ENCODE data around the gene PRKAG2.

DNA sequence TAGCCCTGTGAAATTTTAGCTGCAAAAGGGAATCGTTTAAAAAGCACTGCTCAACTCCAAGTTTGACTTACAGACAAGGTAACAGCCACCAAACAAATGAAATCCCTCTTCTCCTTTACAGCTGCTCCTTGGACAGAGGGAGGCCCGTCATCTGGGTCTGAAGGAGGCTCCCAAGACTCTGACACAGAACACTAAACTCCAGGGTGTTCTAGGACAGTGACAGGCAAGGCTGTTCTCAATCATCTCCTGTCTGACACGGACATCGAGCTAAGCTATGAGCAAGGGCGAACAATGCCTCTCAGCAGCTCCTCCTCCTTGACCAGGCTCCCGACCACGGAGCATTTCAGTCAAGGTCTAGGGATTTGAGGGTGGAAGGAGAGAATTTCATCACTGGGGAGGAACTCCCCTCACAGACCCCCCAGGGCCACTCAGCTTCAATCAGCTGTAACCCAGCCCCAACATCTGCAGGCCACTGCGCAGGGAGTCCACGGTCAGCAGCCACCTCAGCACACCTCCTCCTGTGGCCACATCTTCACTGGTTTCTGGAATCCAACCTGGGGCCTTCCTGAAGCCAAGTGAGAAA lies 26.2 kb upstream of the CRYGN start:
- PRO-cap = no peak

- PRO-cap = no peak
These were observed 32.9 kb upstream of the CRYGN start for GRCh38 chr7:151472721-151473302.

DNA sequence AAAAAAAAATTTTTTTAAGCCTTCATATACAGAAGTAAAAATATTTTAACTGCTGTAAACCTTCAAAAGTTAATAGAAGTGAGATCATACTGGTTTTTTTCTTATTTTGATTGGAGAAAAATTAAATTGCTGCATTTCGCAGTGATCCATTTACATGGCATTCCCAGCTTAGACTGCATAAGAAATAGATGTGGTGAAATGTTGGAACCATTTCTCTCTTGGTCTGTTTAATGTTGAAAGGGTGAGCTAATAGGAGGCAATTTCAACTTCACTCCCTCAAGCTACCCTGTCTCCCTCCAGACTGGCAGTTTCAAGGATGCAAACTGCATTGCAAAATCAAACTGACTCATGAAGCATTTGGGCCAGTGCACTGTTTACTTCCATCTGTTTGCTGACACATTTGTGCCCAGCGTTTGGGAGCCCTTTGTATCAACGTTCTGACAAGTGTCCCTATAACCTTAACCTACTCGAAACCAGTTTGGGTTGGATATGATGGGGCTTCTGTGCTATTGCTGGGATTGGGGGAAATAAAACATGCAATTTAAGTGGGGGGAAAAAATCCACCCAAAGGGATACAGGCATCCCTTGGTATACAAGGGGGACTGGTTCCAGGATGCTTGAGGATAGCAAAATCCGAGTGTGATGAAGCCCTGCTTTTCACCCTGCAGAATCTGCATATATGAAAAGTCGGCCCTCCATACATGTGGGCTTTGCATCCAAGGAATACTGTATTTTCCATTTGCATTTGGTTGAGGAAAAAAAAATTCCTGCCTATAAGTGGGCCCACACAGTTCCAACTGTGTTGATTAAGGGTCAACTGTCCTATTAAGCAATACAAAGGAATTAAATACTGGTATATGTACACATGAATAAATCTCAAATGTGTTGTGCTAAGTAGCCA lies 15.7 kb downstream of the RHEB start:
- PRO-cap = no peak

DNA sequence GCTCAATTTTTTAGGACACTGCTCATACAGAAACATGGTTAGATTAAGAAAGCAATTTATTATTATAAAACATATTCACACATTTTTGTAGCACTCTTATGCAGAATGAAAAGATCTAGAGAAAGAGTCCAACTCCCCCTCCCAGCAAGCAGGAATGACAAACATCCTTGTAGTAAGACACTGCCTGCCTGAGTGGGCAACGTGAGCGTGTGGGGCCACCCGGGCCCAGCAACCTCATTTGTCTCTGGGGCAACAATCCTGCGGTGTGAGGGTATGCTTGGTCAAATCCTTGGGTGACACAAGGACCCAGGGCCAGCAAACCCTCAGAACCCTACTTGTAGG lies 10.8 kb downstream of the RHEB start:
- PRO-cap = no peak

- PRO-cap = no peak
These were observed 19.3 kb upstream of the RHEB start for GRCh38 chr7:151538878-151539494.

DNA sequence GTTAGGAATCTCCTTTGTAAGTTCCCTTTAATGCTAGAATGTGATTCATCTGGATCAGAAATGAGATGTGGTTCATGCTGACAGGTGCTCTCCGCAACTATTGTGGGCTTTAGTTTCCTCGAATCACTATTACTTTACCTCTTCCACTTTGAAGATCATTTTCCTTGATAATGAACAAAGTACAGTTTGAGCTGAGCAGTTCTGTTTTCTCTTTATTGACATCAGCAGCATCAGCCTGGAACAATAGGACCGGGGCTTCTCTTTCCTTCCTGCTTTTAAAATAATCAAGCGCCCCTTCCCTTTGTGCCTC lies 66.8 kb upstream of the RHEB start:
- PRO-cap = no peak

- PRO-cap = no peak
These were observed 94.9 kb upstream of the RHEB start for GRCh38 chr7:151614415-151615082.

- PRO-cap = no peak
These were observed 177.1 kb upstream of the RHEB start for GRCh38 chr7:151696688-151697322.

- PRO-cap = no peak
These were observed 171.1 kb downstream of the PRKAG2 start for GRCh38 chr7:151705679-151706335.

GRCh38 chr7:151744905-151746194 lies 131.6 kb downstream of the PRKAG2 start:
- PRO-cap = no peak

DNA sequence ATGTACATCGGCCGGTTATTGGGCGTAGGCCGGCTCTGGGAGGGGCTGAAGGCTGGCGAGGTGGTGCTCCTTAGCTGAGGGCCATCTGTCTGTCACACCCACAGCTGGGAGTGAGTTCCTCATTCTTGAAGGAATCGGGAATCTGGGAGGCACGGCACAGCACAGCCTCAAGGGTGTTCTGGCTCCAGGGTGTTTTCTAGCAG lies 121.9 kb downstream of the PRKAG2 start:
- PRO-cap = no peak

GRCh38 chr7:151778401-151779205 lies 98.3 kb downstream of the PRKAG2 start:
- PRO-cap = no peak

DNA sequence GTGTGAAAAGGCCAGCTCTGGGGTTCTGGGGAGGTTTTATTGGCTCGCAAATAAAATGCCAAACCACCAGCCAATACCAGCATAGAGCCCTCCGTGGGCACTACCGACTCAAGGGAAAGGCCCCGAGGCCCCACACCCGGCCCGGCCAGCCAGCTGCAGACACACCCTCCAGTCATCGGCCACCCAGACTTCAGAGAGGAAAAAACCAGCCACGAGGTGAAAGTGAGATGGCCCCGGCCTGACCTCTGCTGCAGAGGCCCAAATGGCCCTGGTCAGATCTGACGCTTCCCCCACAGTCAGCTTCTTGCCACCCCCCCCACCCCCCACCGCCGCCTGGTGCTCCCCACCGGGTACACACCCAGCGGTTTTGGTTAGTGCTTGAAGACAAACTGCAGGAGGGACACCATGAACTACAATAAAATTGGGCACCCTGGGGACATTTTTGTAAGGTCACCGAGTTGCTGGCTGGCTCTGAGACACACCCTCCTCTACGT lies 80.0 kb downstream of the PRKAG2 start:
- PRO-cap = no peak

GRCh38 chr7:151818638-151819563 lies 58.0 kb downstream of the PRKAG2 start:
- PRO-cap = no peak

GRCh38 chr7:151822379-151823244 lies 54.3 kb downstream of the PRKAG2 start:
- PRO-cap = no peak

DNA sequence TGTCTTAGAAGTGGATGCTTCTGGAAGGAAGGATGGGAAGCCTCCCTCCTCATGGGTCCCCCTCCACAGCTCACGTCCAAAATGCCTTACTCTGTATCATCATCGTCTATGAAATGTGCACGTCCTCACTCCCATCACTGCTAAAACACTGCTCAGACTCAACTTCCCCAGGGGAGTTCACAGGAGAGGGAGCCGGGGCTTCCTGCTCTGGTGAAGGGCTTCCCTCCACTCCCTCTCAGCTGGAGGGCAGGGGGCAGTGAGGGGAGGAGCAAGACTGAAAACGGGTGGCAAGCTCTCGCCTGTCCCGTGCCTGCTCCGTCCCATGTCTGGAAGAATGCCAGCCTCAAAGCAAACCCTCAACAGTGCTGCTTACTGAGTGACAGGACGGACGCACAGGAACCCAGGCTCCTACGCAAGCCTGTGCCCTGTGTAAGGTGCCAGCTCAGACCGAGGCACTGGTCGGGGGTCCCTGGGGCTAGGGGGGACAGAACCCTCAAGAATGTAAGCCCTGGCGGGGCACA lies 25.1 kb downstream of the PRKAG2 start:
- PRO-cap = no peak

- PRO-cap = no peak
These were observed 13.7 kb downstream of the PRKAG2 start for GRCh38 chr7:151863126-151863668.

DNA sequence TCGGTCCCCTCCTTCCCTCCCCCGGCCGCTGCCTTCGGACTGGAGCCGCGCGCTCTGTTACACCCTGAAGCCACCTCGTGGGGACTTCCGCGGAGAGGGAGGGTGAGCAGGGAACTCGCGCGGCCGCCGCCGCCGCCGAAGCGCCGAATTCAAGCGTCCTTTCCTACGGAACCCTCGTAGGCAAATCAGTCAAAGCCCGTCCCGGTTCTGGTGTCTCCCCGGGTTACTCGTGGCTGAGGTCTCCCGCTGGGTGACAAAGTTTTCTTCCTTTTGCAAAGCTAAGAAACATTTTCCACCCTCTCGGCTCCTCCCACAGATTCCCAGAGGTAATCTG lies 286 bp downstream of the PRKAG2 start:
- PRO-cap = no peak

DNA sequence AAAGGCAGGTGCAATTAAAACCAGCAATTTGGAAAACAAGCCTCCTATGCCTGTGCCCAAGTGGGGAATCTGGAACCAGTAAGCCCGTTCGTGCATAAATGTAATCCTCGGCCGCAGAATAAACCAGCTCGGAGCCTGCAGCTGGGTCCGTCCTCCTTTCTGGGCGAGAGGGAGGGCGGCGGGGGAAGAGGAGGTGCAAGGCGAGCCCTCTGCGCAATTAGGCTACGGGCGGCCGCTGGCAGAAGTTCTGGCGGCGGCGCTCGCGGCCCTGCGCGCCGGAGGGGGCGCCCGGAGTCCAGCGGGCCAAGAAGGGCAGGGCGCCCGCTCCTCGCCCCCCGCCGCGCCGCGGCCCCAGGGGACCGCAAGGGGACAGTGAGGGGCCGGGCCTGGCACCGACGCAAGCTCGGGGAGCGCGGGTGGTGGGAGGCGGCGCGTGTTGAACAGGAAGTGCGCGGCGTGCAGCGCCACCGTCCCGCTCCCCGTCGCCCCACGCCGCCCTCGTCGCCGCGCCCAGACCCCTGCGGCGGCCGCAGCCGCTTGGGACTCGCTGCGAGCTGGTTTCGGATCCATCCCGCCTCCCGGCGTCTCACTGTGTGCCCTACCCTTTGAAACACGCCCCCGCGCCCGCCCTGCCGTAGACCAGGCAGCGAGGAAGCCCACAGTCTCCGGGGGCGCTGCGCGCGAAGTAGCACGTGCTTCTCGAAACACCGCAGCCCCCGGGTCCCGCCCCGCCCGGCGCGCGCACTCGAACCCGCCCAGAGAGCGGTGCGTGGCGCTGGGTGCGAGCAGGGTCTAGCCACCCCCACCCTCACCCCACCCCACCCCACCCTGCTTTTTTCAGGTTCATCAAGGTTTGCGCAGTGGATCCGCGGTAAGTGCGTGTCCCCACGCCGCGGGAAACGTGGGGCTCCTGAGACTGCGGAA lies at the start of gene PRKAG2:
TSS of gene PRKAG2 (minus strand) at position 120 of the 924 bp plus-strand sequence.
- PRO-cap = unidirectional peak, plus-strand start at position 241 of the sequence

DNA sequence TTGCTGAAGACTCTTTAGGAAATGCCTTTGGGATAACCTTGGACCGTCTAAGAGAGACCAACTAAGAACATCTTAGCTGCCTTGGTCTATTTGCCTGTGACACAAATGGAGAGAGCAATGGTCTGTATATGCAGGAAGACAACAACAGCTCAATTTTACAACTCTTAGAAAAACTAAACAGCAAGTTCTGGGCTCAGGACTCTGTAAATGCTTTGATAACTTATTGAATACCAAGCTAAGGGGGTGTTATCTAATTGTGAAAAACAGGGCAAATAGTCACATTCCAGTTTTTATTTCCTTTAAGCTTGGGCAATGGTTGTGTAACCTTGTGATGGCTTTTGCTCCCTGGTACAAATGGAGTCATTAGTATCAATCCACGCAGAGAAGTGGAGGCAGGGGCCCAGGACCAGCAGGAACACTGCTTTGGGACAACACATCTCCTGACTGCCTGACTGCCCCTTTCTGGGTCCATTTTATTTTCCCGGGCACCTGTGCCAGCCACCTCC lies 5.7 kb upstream of the PRKAG2 start:
- PRO-cap = no peak

Measured in neutrophil (primary cell).